Progenitor cell of endocrine pancreas (in vitro differentiated cells): ENCODE measurements around the gene PYGL.

- PRO-cap = unidirectional peak, minus-strand start at chr14:50117300
These were observed 767 bp upstream of the VCPKMT start for GRCh38 chr14:50117101-50117577.

- PRO-cap = no peak
These were observed 43.2 kb upstream of the VCPKMT start for GRCh38 chr14:50159469-50160138.

GRCh38 chr14:50312437-50313016 lies 403 bp downstream of the DMAC2L start:
- PRO-cap = bidirectional peak, plus-strand start at chr14:50312688, minus-strand start at chr14:50312476; bidirectional peak, plus-strand start at chr14:50312736, minus-strand start at chr14:50312750; unidirectional peak, minus-strand start at chr14:50312934

DNA sequence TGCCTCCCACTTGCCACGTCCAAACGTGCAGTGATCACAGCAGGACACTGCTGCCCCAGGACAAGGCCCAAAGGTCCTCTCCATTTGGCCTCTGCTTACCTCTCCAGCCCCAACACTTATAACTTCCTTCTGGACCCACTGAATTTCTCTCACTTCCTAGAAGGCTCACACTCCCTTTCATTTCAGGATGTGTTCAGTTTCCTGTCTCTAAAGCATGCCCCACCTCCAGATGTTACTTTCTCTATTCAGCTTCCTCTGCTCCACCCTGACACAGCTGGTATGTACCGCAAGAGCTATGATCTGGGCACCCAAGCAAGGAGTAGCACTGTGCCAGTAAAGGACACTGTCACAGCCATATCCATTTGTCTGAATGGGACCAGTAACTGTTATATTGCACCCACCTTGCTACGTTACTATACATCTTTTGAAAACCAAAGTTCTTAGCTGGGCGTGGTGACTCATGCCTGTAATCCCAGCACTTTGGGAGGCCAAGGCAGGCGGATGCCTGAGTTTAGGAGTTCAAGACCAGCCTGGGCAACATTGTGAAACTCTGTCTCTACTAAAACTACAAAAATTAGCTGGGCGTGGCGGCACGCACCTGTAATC lies 32.8 kb downstream of the CDKL1 start:
- PRO-cap = no peak

DNA sequence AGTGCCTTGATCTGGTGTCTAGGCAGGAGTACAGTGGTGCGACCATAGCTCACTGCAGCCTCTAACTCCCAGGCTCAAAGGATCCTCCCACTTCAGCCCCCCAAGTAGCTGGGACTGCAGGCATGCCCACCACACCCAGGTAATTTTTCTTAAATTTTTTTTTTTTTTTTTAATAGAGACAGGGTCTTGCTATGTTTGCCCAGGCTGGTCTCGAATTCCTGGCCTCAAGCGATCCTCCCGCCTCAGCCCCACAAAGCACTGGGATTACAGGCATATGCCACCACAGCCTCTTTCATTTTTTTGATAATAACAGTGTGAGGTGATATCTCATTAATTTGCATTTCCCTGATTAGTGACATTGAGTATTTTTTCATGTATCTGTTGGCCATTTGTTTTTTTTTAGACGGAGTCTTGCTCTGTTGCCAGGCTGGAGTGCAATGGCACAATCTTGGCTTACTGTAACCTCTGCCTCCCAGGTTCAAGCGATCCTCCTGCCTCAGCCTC lies 18.3 kb upstream of the CDKL1 start:
- PRO-cap = no peak

DNA sequence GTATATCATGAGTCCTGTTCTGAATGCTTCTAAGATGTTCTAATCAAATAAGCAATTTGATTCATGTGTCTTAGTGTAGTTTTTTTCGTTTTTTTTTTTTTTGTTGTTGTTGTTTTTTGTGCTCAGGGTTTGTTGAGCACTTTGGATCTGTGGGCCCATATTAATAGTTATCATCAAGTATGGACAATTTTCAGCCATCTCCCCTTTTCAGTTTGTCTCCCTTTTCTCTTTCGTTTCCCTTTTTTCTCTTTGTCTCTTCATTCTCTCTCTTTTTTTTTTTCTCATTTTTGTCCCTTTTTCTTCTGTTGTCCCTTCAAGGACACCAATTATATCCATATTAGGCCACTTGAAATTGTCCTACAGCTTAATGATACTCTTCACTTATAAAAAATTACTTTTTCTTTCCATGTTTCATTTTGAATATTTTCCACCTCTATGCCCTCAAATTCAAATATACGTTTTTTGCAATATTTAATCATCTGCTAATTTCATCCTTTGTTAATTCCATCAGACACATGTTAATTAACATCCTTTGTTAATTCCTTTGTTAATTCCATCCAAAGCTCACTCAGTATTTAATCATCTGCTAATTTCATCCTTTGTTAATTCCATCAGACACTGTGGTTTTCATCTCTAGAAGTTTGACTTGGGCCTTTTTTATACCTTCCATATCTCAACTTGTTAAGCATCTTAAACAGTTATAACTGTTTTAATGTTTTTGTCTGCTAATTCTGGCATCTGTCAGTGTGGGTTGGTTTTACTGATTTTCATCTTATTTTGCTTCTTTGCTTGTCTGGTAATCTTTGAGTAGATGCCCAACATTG lies 53.2 kb downstream of the MAP4K5 start:
- PRO-cap = no peak

GRCh38 chr14:50670177-50671040 lies 2.3 kb upstream of the SAV1 start:
- PRO-cap = no peak

GRCh38 chr14:50785050-50785752 lies 45.8 kb downstream of the NIN start:
- PRO-cap = no peak

DNA sequence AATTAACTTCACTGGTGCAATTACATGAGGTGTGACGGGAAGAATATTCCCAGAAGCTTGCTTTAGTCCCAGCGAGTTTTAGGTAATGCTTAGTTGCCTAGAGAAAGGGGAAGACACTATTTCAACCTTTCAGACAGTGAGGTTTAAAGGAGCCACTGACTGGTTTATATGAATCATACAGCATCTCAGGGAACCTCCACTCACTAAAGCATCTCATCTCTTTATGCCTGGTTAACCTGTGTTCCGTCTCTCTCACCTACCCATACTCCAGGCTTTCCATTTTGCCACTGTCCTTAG lies 8.3 kb downstream of the NIN start:
- PRO-cap = no peak

- PRO-cap = unidirectional peak, plus-strand start at chr14:50830221; bidirectional peak, plus-strand start at chr14:50830406, minus-strand start at chr14:50830393; bidirectional peak, plus-strand start at chr14:50830901, minus-strand start at chr14:50830620
These were observed 722 bp downstream of the NIN start for GRCh38 chr14:50829904-50830975.

DNA sequence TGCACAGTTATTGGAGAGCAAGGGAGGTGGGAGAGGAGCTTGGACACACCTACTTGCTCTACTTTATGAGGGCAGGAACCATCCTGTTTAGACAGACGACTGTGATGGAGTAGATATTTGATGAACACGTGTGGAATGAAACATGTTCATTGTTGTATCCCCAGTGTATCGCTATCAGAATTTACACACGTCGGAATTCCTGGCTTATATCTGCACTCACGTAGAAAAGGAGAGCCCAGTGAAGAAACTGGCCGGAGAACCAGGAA lies 2.3 kb downstream of the PYGL start:
- PRO-cap = no peak

- PRO-cap = bidirectional peak, plus-strand start at chr14:50944646, minus-strand start at chr14:50944483
These were observed at the start of gene PYGL for GRCh38 chr14:50944293-50945051. Gene PYGL, minus strand, starts transcription at chr14:50944483.

GRCh38 chr14:50955360-50956167 lies 11.3 kb upstream of the PYGL start:
- PRO-cap = no peak

DNA sequence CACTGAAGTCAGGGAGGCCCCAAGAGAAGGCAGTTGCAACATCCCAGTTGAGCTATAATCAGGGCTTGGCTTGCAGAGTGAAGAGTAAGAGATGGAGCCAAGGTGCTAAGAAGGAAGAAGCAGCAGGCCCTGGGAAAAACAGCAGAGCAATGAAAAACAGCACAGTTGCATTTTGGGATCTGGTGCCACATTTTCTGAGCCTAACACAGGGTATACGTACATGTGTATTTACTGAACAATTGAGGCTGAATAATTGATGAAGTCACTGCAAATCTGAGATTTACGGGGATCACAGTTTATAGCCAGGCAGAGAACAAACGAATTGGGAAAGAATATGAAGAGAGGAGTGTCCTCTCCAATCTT lies 171.7 kb upstream of the FRMD6 start:
- PRO-cap = no peak

DNA sequence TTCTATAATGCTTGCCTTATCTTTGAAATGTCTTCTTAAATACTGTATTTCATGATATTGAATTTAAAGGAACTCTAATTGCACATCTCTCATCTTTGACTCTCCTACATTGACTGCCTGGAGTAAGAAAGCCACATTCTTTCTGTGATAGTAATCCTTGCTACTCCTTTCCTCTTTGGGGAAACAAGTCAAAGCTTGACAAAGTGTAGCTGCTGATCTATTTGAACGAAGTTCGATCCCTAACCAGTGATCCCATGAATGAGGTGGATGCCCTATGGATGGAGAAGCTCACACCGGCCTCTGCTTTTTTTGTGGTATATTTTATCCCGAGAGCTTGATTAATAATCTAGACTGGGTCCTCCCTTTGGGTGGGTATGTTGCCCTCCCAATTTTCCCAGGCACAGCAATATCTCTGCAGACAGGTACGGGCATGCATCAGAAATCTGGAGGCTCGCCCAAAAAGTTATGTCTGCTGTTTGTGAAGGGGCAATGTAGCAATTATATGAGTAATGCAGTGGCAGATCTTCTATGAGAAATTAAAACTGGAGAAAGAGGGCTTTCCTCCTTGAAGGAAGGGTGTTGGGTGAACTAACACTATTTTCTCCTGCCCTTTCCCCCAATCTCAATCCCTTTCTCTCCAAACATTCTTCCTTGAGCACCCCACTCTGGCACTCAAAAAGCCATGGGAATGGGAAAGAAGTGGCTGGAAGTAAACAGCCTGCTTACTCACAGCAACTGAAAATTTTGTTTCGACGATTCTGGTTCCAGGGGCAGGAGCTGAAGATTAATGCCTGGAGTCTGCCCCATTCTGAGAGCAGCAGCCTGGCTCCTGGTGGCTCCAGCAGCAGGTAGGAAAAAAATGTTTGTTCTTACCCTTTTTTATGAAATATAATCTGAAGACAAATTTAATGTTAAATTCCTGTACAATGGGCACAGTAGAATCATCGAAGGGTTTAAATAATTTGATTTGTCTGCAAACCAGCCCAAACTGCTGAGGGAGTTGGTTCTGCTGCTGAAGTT lies 162.8 kb upstream of the FRMD6 start:
- PRO-cap = no peak

GRCh38 chr14:51651113-51651536 lies 585 bp upstream of the FRMD6 start:
- PRO-cap = bidirectional peak, plus-strand start at chr14:51651471, minus-strand start at chr14:51651456

DNA sequence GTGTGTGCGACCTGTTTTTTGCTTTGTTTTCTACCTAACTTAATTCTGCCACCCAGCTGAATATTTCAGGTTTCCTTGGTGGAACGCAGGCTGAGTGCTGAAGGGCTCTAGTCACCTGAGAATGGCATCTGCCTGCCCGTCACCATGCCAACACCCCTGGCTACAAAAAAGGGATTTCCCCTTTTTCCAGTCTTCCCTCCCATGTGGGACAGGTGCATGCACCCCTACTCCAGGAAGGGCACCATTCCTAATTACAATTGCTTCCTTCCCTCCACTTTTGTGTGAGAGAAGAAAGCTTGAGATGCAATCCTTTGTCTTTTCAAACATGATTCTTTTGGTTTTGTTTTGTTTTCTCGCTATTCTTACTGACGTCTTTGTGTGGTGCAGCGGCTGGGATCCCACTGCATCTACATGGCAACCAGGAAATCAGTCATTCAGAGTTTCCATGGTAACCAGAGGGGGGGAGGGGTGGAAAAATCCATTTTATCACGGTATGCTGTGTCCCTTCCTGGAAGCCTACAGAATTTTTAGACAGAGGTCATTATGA lies 13.8 kb upstream of the GNG2 start:
- PRO-cap = no peak

- PRO-cap = no peak
These were observed 23.7 kb downstream of the GNG2 start for GRCh38 chr14:51884154-51884520.

- PRO-cap = no peak
These were observed 60.1 kb downstream of the GNG2 start for GRCh38 chr14:51920475-51920908.

DNA sequence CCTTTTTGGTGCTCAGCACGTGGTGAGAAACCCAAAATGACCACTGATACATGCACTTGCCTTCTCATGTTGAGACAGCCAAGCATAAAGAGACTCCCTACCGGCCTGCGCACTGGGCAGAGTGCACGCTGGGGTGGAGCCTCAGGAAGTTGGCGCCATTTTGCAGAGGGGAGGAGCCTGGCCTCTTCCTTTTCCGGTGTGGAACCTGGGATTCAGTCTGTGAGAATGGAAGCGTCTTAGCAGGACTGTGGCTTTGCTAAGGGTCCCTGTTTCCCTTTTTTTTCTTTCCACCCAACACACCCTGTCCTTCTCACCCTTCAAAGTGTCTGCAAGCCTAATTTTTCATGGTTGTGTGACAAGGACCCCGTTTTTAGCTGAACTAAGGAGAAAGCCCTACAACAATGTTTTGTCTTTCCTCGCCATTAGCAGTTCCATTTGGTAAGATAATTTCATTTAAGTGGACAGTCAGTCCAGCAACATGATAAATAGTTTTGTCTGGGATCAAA lies 62.8 kb upstream of the RTRAF start:
- PRO-cap = no peak